Mesenchymal stem cell of the bone marrow (primary cell): Measurements from ENCODE around the genes METTL9, UQCRC2 and VWA3A.

GRCh38 chr16:21356360-21356932 is 78.4 kb upstream of the CRYM start:
- CAGE, long polyA plus RNA: no peak

- CAGE, long polyA plus RNA: no peak
These were observed 97.6 kb upstream of the METTL9 start for GRCh38 chr16:21501514-21502538.

- CAGE, long polyA plus RNA: no peak
These were observed 92.5 kb upstream of the METTL9 start for GRCh38 chr16:21506725-21507502.

GRCh38 chr16:21599275-21599920 is at the start of gene METTL9:
Gene METTL9 (plus strand): TSS chr16:21599577.
- CAGE, long polyA plus RNA: no peak

GRCh38 chr16:21645918-21646547 is 6.4 kb downstream of the IGSF6 start:
- CAGE, long polyA plus RNA: no peak

DNA sequence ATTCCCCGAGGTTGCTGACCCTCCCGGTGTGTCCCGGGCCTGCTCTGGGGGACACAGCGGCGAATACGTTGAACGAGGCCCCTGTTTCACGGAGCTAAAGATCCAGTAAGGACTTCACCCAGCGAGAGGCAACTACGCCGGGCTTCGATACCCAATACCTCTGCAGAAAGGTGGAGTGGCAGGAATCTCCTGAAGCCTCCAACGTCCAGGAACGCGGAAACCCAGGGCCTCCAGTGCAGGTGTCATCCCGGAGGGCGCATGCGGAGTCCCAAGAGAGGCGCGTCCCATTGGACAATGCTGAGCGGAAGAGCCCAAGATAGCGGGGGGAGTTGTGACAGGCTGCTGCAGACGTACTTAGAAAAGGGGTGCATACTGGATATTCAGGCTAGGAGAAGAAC is 391 bp upstream of the UQCRC2 start:
- CAGE, long polyA plus RNA: no peak

DNA sequence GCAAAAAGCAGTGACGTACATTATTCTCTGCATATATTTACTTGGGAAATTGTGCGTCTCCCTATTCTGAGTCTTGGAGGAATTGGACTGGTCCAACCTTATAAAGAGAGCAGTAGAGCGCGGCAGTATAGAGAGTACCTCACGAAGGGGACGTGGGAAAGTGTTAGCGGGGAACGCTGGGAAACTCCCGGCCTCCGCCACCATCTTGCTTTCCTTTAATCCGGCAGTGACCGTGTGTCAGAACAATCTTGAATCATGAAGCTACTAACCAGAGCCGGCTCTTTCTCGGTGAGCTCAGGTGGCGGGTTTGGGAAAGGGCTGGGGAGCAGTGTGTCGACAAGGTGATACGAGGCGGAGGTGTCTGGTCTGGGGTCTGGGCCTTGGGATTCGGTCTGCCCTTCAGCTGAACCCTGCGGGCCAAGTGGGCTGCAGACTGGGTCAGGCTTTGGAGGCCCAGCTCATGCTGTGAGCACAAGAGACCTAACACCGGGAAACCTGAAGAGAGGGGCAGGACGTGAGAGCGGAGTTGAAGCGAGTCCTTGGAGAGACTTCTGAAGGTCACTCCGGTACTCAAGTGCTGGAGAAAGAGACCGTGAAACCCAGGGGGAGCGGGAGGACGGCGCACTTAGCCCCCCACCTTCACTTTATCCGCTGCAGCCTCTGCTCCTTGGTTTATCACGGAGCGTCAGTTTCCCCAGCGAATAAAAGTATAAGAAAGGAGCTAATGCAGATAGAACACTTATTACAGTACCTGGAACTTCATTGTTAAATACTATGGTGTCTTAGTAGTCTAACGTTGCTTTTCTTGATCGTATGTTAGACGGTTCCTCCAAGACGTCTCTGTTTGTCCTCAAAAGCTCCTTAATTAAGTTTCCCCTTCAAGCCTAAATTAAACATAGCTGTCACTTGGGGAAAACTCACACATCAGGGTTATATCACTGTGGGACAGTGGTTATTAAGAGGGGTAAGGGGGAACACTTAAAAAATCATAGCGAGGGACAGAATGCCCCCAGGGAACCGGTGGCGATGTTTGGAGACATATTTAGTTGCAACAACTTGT is at the start of gene UQCRC2:
UQCRC2 (plus strand) TSS at position 193 of the 1,060 bp plus-strand sequence.
- CAGE, long polyA plus RNA: no peak

GRCh38 chr16:22026801-22027088 is 18.8 kb downstream of the MOSMO start:
- CAGE, long polyA plus RNA: no peak

- CAGE, long polyA plus RNA: no peak
These were observed at the start of gene VWA3A for GRCh38 chr16:22091666-22092913. Gene VWA3A (plus strand): TSS chr16:22092541.

GRCh38 chr16:22189198-22189875 is 16.7 kb upstream of the EEF2K start:
- CAGE, long polyA plus RNA: no peak

DNA sequence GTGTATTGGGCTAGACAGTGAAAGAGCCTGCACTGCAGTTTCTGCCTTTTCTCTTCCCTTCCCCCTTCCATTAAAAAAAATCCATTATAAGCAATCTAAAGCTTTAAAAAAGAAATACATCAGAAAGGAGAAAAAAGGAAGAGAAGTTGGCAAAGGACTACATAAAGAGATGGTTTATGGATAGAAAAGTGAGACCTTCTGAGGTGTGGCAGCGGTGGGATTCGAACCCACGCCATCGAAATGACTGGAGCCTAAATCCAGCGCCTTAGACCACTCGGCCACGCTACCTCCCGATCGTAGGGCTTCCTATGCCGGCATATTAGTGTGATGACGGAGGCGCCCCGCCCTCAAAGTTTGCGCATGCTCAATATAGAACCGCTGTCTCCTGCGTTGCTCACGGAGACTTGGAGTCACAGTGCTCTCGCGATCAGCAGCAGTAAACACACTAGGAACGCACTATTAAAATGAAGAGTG is 10.5 kb upstream of the EEF2K start:
- CAGE, long polyA plus RNA: no peak

GRCh38 chr16:22204422-22205040 is 1.5 kb upstream of the EEF2K start:
- CAGE, long polyA plus RNA: no peak

GRCh38 chr16:22232351-22232982 is 26.4 kb downstream of the EEF2K start:
- CAGE, long polyA plus RNA: no peak

GRCh38 chr16:22357103-22357571 is 17.3 kb downstream of the CDR2 start:
- CAGE, long polyA plus RNA: no peak

GRCh38 chr16:22373633-22374224 is 690 bp downstream of the CDR2 start:
- CAGE, long polyA plus RNA: no peak

GRCh38 chr16:22534045-22534976 is 23.6 kb downstream of the NPIPB5 start:
- CAGE, long polyA plus RNA: no peak

DNA sequence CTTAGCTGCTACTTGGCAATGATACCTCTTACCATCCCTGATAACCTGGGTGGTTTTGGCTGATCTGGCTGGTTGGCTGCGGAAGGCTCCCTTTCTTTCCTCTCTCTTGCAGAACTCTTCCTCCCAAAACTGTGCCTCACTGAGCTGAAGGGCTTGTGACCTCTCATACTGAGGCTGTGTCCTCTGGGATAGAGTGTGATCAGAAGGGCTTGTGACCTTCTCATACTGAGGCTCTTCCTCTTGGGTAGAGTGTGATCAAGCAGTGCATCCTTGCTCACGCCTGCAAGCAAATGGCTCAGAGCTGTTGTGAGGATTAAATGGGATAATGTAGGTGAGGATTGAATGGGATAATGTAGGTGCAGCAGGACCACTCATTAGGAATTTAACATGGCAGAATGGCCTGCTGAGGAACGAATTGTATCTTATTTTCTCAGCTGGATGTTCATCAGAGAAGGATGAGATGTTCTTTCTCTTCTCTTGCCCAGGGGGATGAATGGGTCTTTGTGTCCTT is 130.2 kb upstream of the HS3ST2 start:
- CAGE, long polyA plus RNA: no peak

DNA sequence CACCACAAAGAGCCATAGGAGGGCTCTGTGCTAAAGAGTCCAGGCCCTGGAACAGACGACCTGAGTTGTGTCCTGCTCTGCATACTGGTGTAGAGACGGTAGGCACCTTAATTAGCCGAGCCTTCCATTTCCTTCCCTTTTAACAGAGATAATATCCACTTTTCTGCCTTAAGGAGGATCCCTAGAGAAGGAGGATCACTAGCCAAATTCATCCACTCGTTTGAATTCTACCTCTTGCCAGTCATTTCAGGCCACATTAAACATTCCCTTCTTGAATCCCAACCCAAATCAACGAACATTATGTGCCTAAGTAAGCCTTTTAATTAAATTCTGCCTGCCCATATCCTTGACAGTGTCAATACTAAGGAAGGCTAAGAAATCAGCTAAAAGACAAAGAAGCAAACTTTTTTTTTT is 21.0 kb upstream of the COG7 start:
- CAGE, long polyA plus RNA: no peak

- CAGE, long polyA plus RNA: no peak
These were observed 26.4 kb upstream of the COG7 start for GRCh38 chr16:23479136-23480136.

- CAGE, long polyA plus RNA: no peak
These were observed 5.9 kb downstream of the UBFD1 start for GRCh38 chr16:23563228-23563982.